ENCODE measurements around a stretch of chr17.

- RRBS: no CpG with 5 or more reads among the region's 11 CpGs
Measured at GRCh38 chr17:39708786-39709469, 9.1 kb downstream of the ERBB2 start.

- RRBS: no CpG with 5 or more reads among the region's 20 CpGs
Measured at GRCh38 chr17:39727326-39728384, 2.7 kb downstream of the MIEN1 start.

DNA sequence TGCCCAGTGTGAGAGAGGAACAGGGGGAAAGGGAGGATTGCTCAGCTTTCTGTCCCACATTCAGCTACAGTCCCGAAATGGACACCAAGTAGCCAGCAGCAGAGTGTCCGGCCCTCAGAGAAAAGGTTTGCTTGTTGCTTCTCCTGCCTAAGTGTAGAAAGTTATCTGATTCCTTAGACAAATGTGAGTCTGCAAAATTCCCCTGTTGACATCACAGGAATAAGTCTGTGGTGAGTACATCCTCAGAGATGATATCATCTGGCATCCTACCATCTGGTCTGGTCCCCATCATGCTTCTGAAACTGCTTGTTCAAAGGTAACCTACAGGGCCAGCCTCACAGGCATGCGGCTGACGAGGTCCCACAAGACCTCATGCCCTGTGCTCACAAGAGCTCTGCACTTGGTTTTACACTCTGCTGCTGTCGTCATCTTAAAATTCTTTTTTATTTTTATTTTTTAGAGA is 12.5 kb downstream of the LRRC3C start:
- RRBS: no CpG with 5 or more reads among the region's 5 CpGs

- RRBS: 10% methylated on average over 5 of the region's 32 CpGs
Measured at GRCh38 chr17:40026578-40027364, 11.5 kb downstream of the CSF3 start.

DNA sequence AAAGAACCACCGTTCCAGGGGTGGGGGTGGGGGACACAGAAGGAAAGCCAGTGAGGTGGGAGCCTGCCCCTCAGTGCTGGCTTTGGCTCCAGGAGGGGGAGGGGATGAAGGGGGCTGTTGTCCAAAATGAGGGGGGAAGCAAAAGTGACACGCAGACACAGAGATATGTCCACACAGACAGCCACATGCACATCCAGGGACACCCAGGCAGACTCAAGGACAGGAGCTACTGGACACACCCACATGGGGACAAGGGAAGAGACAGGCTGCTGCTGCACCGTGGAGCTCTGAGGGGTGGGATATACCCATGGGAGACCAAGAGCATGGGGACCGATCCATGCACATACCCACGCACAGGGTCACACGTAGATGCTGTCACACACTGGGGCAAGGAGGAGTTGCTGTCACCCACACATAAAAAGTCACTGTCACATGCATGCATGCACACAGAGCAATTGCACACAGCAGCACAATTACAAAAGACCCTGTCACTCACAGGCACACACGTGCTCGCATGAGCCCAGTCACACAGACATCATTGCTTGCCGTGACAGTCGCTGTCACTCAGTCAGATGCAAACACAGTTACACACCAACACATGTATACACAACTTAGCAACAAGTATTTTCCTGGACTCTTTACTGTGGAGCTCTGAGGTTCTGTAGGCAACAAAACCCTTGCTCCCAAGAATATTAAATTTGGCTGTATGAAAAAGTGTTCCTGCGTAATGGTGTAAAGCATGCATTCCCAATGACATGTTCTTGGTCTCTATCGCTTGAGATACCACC is 1.3 kb downstream of the THRA start:
- RRBS: no CpG with 5 or more reads among the region's 12 CpGs

- RRBS: 17% methylated on average over 4 of the region's 22 CpGs
Measured at GRCh38 chr17:40074848-40076129, 12.5 kb downstream of the THRA start.

- RRBS: no CpG with 5 or more reads among the region's 4 CpGs
Measured at GRCh38 chr17:40109985-40110992, 9.9 kb upstream of the NR1D1 start.

GRCh38 chr17:40113526-40113997 is 8.2 kb upstream of the MSL1 start:
- RRBS: no CpG with 5 or more reads among the region's 9 CpGs

DNA sequence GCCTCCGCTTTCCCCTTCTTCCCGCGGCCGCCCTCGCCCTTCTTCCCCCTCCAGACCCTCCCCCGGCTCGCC is 241 bp upstream of the MSL1 start:
- RRBS: 4% methylated on average over 7 of the region's 7 CpGs

- RRBS: no CpG with 5 or more reads among the region's 7 CpGs
Measured at GRCh38 chr17:40153856-40154266, 13.5 kb downstream of the CASC3 start.

DNA sequence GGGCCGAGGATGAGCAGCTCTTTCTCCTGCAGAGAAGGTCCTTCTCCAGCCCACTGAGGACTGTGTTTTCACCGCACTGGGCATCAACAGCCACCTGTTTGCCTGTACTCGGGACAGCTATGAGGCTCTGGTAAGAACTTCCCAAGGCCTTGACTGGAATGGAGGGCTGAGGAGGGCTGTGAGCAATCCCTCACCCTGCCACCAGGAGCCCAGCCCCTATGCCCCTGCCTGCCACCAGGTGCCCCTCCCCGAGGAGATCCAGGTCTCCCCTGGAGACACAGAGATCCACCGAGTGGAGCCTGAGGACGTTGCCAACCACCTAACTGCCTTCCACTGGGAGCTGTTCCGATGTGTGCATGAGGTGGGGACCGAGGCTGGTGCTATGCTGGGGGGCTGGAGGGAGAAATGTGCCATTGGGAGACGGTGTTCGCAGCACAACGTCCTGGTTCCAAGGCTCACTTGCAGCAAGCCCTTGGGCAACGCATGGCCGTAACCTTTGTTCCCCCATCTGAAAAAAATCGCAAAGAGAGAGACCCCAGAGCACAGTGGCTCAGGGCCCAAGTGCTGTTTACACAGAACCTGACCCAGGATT is 13.2 kb downstream of the RAPGEFL1 start:
- RRBS: no CpG with 5 or more reads among the region's 14 CpGs

DNA sequence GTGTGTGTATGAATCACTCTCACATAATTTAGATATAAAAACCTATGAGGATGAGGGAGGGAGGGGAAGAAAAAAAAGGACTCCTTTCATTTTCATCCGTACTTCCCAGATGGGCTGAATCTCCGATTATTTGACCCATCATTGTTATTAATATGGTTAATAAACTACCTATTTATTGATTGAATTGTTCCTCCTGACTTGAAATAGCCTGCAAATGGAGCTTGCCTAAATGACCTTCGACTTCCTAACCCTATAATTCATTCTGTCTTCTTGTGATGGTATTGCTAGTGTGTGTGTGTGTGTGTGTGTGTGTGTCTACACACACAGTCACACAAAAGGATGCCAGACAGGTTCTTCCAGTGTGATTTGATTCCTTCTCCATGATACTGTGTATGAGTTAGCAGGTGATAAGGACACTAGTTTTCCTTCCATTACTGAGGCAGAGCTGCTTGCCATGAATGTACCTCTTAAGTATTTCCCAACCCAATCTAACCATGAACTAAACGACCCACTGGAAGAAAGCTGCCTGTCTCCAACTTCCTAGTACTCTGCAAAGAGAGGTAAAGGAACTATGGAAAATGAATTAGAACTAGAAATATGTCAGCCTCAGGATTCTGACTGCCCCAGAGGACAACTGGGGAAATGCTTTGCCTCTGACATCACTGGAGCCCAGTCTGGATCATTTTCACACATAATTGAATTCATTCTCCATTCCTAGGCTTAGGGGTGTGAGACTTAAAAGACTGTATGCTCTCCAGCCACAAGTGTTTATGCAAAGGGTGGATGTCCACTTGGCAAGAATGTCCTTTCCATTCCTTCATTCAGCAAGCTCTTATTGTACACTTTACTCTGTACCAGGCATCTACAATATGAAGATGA is 3.5 kb upstream of the CDC6 start:
- RRBS: no CpG with 5 or more reads among the region's 4 CpGs

DNA sequence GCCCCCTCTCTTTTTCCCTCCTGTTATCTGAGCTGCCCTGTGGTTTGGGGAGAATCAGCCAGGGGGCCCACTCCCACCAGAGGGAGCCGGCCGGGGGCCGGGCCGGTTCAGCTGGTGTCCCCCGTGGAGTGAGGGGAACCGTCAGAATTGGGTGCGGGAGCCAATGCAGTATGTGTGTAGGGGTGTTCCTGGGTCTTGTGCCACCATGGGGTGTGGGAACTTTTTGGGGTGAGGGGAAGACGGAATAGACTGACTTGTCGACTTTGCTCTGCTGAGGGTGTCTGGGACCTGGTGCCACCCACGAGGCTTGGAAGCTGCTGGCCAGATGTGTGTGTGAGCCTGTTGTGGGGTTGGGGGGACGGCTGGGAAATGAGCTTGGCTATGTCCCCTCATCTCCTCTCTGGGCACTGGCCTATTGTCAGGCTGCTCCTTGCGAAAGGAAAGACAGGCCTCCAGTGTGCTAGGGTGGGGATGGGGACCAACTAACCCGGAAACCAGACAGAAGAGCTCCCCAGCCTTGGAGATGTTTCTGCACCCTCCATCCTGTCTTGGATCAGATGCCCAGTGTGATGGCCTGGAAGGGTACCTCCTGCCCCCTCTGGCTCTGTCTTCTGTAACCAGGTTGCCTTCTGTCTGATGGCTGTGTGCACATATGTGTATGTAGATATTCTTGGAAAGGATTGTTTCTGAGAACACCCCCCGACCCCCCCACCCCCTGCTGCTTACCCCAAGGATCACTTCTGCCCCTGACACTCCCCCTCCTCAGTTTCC is 10.0 kb downstream of the RARA start:
- RRBS: no CpG with 5 or more reads among the region's 14 CpGs

GRCh38 chr17:40322150-40322829 is 13.3 kb downstream of the RARA start:
- RRBS: 0% methylated on average over 1 of the region's 15 CpGs

DNA sequence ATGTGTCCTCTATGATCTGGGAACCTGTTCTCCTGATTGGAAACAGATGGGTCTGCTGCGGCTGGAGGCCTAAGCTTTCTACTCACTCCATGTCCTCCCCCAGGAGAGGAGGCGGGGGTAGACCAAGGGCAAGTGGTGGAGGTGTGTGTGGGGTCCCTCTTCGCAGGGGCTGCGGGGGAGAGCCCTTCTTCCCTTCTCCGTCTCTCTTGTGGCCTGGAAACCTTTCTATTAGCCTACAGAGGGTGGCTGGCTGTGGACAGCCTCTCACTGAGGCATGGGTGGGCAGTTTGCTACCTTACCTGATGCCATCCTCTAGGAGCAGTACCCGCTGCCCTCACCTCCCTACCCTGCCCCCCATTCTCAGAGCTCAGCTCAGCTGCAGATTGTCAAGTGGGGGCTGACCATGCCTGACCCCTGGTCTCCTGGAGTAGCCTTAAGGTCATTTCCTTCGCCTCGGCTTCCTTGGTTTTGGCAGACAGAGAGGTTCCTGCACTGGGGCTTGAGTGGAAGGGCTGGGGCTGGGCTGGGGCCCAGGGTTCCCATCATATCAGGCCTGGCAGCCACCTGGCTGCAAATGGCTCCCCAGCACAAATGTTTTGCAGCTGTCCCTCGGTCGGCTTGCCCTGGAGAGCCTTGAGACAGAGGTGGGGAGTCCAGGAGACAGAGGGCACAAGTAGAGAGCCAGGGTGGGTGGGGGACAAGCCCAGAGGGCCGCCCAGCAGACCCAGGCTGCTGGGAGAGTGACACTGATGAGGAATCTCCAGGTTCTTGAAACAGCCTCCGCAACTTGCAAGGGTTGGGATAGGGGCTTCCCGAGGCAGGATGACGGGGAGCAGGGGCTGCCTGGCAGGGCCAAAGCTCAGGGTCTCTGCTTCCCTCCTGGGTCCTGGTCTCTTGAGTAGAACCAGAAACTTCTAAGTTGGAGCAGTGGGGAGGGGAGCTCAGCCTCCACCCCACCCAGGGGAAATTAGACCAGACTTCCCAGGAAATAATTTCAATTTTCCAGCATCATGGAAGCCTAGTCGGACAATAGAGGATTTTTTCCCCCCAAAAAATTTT is 19.1 kb downstream of the IGFBP4 start:
- RRBS: no CpG with 5 or more reads among the region's 15 CpGs

- RRBS: no CpG with 5 or more reads among the region's 7 CpGs
Measured at GRCh38 chr17:40465392-40465671, 22.1 kb downstream of the IGFBP4 start.

- RRBS: no CpG with 5 or more reads among the region's 6 CpGs
Measured at GRCh38 chr17:40605365-40605933, 40.2 kb upstream of the CCR7 start.

DNA sequence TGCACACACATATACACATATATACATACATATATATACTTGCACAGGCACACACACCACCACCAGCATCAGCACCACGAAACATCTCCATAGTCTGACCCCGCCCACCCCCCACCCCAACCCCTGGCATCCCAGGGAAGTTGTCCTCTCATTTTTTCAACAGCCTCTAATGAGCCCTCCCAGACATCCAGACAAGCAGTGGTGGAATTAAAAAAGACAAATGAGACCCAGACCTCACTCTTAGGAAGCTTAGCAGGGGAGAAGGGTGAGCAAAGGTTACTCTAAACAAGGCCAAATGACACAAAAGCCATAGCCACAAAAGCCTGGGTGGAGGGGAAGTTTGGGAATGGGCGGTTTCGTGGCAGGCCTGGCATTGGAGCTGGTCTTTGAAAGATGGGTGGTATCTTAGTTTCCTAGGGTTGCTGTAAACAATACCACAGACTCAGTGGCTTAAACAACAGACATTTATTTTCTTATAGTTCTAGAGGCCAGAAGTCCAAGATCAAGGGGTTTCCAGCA is 39.1 kb downstream of the SMARCE1 start:
- RRBS: no CpG with 5 or more reads among the region's 4 CpGs

GRCh38 chr17:40615046-40615650 is 32.5 kb downstream of the SMARCE1 start:
- RRBS: no CpG with 5 or more reads among the region's 5 CpGs

All from iris pigment epithelial cell (primary cell).